ENCODE measurements around the genes B3GLCT and MAB21L1.

GRCh38 chr13:31147709-31148272, 13.9 kb downstream of the HSPH1 start:
- PRO-cap, result no peak

DNA sequence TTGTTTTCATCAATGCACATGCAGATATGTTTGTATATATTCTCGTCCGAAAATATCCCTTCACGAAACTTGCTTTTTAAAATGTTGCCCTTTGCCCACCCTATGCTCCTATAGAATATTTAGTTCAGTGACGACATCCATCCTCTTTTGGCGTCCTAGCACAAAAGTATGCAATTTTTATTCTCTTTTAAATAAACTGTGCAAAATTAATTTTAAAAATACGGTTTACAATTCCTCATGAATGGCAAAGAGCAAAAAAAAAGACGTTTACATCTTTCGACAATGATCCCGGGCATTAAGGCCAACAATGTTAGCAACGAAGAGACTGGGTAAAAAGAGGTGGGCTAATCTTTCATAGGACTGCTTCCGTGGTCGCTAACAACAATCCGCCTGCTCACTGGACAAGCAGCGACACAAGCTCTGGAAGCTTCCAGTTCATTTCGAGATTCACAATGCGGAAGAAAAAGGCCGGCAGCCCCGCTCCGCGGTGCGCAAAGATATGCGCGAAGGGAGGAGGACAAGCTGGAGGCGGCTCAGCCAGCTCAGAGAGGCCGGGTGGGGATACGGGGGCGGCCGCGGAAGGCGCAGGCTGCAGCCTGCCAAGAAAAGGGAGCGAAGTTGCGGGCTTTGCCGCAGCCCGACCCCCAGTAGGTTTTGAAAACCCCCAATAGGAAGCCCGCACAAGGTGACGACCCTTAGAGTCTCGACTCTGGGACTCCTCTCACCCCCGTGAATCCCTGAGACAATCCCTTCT, 995 bp downstream of the HSPH1 start:
- PRO-cap, result bidirectional peak, plus-strand start at position 545 of the sequence, minus-strand start at position 422 of the sequence

DNA sequence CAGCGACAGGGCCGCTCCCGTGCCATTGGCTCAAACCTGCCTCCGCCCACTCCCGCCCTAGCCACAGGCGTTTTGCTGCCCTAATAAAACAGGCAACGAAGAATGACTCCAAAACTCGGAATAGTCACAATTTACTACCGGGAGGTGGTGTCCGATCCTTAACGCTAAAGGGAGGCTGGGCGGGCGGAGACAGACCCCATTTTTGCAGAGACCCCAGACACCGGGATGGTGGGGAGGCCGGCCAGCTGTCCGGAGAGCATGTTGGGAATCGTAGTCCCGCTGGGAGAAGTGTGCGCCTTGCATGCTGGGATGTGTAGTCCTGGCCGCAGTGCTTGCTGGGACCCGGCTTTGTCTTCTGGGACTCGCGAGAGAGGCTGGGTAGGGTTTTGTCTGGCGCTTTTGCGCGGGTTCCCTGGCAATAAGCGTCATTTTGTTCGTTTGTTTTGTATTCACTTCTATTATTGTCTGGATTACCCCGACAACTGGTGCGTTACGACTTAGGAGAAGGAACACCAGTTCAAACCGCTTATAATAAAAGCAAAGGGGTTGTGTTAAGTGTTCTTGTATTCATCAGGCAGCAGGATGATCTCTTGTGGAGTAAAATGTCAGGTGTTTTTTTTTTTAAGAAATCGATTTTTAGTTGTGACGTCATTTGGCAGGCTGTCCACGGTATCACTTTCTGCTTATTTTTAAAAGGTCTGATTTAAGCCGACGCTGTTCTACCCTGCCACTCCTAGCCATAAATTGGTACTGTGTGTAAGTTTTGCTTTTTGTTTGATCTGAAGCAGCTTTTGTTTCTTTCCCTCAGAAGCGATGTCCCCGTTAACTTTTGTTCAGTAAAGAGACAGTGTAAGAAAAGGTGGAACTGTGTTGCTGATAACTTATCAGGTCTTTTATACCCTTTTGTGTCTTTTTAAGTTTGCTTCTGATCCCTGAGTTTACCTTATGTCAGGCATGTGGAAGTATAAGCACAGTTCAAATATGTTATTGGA, 689 bp upstream of the HSPH1 start:
- PRO-cap, result unidirectional peak, plus-strand start at position 360 of the sequence

DNA sequence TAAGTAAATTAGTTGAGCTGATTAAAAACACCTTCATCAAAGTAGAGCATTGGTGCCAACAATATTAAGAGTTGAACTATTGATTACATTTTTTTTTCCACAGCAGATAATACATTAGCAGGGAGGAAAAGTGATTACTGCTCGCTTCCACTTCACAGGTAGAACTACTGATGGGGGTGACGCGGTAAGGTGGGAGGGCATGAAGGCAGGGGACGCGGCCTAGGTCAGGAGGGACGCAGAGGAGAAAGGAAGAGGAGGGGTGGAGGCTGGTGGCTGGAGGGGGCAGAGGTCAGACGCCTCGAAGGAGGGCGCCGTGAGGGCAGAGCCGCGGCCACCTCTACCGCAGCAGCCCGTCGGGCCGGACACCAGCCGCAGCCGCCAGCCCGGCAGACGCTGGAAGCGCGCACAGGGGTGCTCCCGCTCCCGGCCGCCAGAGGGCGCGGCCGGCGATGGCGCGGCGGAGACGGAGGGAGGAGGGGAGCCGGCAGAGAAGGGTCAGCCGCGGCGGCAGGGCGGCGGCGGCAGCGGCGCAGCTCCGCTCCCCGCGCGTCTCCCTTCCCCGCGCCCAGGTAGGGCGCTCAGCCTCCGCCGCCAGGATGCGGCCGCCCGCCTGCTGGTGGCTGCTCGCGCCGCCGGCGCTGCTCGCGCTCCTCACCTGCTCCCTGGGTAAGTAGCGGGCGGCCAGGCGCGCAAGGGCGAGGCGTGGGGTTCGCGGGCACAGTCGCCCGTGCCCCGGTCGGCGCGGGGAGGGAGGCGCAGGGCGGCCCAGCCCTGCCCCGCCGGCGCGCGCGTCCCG, at the start of gene B3GLCT:
B3GLCT (plus strand) TSS at position 487 of the 796 bp plus-strand sequence.
- PRO-cap, result bidirectional peak, plus-strand start at position 487 of the sequence, minus-strand start at position 373 of the sequence; bidirectional peak, plus-strand start outside the sequence, minus-strand start at position 723 of the sequence

DNA sequence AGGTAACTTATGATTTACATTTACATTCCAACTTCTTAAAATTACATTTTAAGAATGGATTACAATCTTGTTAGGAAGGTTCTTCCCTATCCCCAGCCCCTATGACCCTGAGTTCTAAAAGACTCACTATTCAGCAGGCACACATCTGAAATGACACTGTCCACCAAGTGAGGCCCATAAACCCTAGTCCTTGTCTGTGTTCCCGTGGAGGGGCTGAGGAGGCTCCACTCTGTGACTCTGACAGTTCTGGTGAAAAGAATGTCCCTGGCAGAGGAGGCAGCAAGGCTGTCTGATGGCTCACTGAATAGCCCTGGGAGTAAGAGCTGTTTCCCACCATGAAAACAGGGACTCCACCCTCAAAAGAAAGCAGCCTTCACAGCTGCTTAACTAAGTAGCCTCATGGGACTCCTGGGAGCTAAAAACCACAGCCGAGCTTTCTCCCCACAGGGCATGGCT, 135.3 kb upstream of the FRY start:
- PRO-cap, result no peak

DNA sequence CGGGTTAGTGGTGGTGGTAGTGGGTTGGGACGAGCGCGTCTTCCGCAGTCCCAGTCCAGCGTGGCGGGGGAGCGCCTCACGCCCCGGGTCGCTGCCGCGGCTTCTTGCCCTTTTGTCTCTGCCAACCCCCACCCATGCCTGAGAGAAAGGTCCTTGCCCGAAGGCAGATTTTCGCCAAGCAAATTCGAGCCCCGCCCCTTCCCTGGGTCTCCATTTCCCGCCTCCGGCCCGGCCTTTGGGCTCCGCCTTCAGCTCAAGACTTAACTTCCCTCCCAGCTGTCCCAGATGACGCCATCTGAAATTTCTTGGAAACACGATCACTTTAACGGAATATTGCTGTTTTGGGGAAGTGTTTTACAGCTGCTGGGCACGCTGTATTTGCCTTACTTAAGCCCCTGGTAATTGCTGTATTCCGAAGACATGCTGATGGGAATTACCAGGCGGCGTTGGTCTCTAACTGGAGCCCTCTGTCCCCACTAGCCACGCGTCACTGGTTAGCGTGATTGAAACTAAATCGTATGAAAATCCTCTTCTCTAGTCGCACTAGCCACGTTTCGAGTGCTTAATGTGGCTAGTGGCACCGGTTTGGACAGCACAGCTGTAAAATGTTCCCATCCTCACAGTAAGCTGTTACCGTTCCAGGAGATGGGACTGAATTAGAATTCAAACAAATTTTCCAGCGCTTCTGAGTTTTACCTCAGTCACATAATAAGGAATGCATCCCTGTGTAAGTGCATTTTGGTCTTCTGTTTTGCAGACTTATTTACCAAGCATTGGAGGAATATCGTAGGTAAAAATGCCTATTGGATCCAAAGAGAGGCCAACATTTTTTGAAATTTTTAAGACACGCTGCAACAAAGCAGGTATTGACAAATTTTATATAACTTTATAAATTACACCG, 607 bp downstream of the BRCA2 start:
- PRO-cap, result bidirectional peak, plus-strand start at position 348 of the sequence, minus-strand start at position 136 of the sequence

- PRO-cap, result no peak
Observed at GRCh38 chr13:32409526-32410378, 18.2 kb downstream of the N4BP2L1 start.

DNA sequence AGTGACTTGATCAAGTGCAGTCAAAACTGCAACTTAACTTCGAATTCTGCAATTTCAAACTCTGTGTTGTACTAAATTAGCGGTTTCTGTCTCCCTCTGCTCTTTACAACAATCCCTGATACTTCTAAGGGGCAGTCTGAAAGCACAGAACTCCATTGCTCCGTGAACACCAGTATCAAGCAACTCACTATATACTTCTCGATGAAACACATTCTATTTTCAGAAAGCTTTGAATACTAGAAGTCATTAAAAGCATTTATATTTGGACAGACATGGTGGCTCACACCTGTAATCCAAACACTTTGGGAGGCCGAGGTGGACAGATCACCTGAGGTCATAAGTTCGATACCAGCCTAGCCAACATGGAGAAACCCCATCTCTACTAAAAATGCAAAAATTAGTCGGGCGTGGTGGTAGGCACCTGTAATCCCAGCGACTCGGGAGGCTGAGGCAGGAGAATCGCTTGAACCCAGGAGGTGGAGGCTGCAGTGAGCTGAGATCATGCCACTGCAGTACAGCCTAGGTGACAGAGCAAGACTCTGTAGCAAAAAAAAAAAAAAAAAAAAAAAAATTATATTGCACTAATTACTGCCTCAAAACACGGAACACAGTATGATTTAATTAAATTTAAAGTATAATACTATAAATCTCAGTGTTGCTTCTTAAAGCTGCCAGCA, 35.8 kb downstream of the N4BP2L2 start:
- PRO-cap, result no peak

DNA sequence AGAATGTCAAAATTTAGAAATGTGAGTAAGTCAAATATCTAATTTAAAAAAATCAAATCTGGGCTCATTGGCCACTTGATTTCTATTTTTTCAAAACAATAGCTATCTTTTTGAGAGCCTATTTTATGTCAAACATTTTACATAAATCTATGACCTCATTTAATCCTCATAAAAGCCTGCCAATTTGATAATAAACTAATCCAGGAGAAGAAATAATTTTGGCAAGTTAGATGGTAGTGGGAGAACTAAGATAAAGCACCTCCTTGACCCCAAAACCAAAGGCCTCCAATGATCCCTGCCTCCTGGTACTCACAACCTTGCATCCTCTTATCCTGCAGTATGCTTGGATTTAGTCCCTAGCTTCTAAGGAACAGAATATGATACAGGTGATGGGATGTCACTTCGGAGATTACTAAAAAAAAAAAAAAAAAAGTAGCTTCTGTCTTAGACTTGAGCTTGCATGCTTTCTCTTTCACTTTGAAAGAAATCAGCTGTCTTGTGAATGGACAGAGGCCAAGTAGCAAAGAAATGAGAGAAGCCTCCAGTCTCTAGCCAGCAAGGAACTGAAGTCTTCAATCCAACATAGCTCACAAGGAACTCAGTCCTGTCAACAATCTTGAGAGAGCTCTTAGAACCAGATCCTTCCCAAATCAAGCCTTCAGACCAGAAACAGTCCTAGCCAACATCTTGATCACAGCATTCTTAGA, 8.0 kb downstream of the N4BP2L2 start:
- PRO-cap, result no peak

GRCh38 chr13:32629031-32629380, 42.8 kb downstream of the PDS5B start:
- PRO-cap, result no peak

DNA sequence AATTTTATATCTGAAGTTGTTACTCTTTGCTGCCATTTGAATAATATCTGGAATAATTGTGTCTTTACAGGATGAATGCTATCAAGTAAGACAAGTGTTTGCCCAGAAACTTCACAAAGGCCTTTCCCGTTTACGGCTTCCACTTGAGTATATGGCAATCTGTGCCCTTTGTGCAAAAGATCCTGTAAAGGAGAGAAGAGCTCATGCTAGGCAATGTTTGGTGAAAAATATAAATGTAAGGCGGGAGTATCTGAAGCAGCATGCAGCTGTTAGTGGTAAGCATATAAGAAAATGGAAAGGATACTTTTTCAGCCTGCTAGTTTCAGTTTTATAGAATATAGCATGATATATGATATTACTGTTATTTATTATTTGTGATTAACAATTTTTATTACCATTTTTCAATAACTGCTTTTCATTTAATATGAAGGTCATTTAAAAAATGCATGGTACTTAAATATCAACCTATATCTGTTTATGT, 167.1 kb downstream of the PDS5B start:
- PRO-cap, result no peak

DNA sequence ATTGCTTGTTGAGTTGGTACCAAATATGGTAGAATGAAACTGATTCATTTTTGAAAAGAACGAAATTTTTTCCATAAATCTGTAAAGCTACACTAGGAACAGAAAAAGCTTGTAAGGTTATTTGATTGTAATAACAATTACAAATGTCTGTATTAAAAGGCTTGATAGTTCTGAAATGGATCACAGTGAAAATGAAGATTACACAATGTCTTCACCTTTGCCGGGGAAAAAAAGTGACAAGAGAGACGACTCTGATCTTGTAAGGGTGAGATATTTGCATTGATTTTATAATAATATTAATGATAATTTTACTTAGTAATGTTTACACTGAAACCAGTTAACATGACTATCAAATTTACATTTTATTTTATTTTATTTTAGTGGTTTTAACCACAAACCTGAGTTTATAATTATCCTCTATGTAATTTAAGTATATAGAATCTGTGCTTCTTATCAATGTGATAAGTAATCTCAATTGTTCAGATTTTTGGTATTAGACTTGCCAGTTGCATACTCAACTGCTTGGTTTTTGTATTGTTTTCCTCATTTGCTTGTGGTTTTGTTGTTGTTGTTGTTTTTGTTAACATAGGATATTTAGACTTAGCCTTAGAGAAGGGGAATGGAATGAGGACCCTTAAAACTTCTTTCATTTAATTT, 178.2 kb downstream of the PDS5B start:
- PRO-cap, result no peak

DNA sequence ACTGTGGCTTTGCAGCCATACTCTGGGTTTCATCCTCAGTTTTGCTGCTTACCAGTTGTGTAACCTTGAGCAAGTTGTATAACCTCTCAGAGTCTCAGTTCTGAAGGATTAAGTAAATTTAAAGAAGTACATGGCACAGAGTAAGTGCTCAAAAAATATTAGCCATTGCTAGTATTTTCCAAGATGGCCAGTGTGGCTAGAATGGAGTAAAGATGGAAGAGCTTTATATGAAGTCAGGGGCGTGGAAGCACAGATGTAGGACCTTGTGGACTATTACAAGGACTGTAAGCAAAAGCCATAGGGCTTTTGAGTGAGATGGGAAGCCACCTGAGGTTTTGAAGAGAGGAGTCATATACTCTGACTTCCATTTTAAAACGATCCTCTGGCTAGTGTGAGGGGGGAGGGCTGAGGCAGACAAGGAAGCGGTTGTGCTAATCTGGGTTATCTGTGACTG, 203.7 kb downstream of the PDS5B start:
- PRO-cap, result no peak

- PRO-cap, result bidirectional peak, plus-strand start at chr13:33016282, minus-strand start at chr13:33016020
Observed at GRCh38 chr13:33015837-33016369, 320 bp upstream of the KL start.

DNA sequence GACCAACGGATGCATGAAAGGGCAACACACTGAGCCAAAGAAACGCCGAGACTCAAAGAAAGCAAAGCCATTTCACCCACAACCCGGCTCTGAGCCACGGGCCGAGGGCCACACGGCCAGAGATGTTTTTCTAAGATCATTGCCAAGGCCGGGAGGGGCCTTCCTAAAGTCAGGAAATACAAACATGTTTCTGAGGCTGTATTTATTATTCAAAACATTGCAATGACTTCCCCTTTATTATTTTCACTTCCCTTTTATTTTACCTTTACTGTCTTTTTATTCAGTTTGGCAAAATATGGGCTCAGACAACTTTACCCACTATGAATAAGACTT, 94.7 kb downstream of the KL start:
- PRO-cap, result unidirectional peak, minus-strand start at position 91 of the sequence

- PRO-cap, result unidirectional peak, plus-strand start at chr13:33284203
Observed at GRCh38 chr13:33283746-33284753, 1.5 kb downstream of the STARD13 start.

DNA sequence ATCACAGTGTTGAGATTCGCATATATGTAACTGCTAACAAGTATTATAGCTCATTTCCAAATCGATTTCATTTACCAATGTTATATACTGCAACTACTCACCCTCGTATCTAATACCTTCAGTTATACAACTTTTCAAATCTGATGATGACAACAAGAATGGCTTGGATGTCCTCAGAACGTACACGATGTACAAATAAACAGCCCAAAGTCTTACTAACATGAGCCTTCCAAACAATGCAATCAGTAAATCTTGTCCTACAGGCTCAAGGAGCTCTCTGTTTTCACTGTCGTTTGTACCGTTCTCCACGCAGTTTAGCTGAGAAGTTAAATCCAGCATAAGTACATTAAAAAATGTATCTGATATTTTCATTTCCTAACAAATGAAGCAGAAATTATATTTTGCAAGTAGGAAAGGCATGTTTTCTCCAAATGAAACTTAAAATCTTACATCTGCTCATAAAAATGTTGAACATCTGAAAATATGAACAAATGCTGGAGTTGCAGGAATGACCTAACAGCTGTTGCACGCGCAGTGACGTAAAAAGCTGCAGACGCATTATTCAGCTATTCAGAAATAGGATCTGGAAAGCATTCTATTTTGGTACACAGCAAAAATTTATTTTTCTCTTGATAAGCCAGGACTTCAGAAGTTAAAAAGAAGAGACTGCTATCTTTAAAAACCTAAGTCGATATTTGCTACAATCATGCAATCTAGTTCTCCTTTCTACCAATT, 36.7 kb upstream of the STARD13 start:
- PRO-cap, result no peak

DNA sequence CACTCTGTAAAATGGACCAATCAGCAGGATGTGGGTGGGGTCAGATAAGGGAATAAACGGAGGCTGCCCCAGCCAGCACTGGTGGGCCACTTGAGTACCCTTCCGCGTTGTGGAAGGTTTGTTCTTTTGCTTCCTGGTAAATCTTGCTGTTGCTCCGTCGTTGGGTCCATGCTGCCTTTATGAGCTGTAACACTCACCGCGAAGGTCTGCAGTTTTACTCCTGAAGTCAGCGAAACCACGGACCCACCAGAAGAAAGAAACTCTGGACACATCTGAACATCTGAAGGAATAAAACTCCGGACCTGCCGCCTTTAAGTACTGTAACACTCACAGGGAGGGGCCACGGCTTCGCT, 135.1 kb upstream of the RFC3 start:
- PRO-cap, result no peak

- PRO-cap, result no peak
Observed at GRCh38 chr13:34153303-34153882, 335.4 kb downstream of the RFC3 start.

- PRO-cap, result unidirectional peak, plus-strand start at chr13:35476829
Observed at GRCh38 chr13:35476107-35476995, at the start of gene MAB21L1. Gene MAB21L1, minus strand, starts transcription at chr13:35476689.

All from left colon (tissue), 1 donor.